ENCODE data around the gene FRRS1L.

DNA sequence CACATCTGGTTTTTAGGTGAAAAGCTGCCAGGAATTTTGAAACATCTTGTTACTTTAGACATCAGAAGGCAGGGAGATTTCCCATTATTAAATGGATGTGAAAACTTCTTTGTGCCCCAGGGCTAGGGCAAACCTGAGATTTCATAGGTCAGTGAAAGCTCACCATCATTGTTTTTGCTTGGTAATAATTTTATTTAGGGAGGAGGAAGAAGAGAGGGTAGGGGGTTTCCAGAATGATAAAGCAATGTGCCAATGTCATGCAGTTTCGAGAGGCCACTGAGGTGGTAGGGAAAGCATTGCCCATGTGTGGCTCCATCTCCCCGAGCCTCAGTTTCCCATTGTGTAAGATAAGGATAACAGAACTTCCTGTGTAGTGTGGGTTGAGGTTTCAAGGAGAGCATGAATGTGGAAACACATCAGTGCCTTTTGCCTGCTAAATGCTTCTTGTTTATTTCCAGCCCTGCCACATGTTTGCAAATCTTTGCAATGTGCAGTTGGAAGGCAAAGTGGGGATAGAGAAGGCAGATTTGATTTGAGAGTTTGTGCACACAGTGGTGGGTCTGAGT is 147.3 kb upstream of the KLF4 start:
- PRO-cap: no peak

- PRO-cap: no peak
Measured at GRCh38 chr9:107833178-107833679, 343.7 kb upstream of the KLF4 start.

- PRO-cap: no peak
Measured at GRCh38 chr9:108142498-108143235, 653.1 kb upstream of the KLF4 start.

- PRO-cap: no peak
Measured at GRCh38 chr9:108221911-108222170, 633.9 kb downstream of the ACTL7B start.

DNA sequence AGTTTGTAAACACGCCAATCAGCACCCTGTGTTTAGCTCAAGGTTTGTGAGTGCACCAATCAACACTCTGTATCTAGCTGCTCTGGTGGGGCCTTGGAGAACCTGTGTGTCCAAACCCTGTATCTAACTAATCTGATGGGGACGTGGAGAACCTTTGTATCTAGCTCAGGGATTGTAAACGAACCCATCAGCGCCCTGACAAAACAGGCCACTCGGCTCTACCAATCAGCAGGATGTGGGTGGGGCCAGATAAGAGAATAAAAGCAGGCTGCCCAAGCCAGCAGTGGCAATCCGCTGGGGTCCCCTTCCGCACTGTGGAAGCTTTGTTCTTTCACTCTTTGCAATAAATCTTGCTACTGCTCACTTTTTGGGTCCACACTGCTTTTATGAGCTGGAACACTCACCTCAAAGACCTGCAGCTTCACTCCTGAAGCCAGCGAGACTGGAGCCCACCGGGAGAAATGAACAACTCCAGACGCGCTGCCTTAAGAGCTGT is 461.6 kb downstream of the ACTL7B start:
- PRO-cap: no peak

DNA sequence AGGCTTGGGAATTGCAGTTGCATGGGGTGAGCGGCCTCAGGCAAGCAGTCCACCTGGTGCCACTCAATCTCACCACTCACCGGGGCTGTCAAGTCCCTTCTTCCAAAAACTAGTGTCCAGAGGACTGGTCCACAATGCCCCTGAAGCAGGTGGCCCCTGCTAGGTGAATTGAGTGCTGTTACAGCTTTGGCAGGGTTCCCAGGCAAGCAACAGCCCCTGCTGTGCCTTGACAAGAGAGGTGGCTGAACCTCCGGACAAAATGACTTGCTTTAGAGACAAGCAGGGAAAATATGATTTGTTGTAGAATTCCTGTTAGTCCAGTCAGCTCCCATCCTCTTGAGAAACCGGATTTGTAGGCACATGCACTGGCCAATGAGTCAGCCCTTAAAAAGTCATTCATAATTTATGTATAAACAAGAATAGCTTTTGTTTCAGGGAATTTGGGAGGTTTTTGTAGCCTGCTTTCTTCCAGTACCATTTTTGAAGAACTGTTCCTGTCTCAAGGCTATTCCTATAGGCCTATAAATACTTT is 411.2 kb downstream of the ACTL7B start:
- PRO-cap: no peak

DNA sequence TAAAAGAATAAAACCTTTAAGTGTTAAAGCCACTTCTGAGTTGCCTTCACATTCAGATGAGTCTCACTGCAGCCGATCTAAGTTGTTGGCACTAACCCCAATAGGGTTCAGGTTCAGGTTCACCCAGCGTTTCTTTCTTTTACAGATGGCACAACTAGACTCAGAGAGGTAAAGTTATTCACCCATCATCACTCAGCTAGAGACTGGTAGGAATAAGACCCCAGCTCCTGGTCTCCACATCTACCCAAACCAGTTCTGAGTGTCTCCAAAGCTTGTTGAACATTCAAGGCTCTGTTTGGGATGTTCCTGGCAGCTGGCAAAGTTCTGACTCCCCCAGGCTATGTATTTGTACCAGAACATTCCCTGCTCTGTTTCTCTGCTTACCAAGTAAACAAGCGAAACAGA is 146.0 kb downstream of the ACTL7B start:
- PRO-cap: no peak

DNA sequence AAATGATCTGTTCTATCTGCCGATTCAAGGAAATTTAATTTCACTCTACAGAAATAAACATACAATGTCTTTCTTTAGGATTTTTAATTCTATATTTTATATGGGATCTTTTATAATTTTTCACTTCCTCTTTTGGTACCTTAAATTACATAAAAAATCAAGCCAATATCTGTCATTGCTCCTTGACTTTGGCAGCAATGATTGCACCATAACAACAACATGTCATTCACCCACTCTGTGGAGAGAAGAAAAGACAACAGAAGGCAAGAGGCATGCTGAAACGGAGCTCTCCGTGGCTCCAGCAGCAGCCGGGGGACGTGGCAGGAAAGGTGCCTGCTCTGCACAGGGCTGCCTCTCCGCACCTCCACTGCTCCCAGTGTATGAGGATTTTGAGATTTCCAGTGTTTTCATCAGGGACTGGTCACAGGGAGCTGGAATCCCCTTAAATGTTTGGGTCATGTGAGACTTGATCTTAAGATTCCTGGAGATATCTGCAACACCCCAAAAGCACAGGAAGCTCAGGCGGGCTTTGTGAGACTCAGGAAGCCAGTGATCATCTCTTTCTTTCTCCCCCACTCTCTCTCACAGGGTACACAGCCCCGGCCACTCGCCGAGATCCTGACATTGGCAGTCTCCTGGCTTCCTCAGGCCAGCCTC is 74.8 kb downstream of the ACTL7B start:
- PRO-cap: no peak

- PRO-cap: no peak
Measured at GRCh38 chr9:108885546-108886394, 23.7 kb downstream of the ACTL7A start.

GRCh38 chr9:109032990-109033775 is 19.9 kb upstream of the CTNNAL1 start:
- PRO-cap: no peak

DNA sequence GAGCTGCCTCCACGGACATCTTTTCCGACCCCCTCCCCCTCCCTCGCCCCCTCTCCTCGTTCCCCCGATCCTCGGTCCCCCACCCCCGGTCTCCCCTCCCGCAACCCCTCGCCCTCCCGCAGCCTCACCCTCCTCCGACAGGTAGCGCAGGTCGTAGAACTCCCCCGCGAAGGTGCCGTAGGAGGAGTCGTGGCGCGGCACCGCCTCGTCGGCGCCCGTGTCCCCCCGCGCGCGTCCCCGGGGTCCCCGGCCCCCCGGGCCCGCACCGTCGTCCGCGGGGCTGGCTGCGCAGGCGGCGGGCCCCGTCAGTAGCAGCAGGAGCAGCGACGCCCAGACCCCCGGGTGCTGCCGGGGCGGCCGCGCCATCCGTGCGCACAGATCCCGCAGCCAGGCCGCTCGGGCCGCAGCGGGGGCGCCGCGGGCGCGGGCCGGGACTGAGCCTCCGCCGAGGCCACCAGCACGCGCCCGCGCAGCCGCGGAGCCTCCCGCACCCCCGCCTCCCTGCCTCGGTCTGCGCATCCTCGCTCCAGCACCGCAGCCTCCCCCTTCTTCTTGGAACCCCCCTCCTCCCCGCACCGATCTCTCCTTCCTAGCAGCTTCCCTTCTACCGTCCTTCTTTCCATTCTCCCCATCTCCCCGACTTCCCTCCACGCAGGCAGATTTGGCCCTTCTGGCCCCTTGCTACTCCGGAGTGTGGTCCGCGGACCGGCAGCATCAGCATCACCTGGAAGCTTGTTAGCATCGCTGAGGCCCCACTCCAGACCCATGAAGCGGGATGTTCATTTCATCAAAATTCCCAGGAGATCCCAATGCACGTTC is at the start of gene FRRS1L:
FRRS1L (minus strand) TSS at position 477 of the 819 bp plus-strand sequence.
- PRO-cap: no peak

GRCh38 chr9:109250973-109252030 is 69.6 kb downstream of the EPB41L4B start:
- PRO-cap: no peak

DNA sequence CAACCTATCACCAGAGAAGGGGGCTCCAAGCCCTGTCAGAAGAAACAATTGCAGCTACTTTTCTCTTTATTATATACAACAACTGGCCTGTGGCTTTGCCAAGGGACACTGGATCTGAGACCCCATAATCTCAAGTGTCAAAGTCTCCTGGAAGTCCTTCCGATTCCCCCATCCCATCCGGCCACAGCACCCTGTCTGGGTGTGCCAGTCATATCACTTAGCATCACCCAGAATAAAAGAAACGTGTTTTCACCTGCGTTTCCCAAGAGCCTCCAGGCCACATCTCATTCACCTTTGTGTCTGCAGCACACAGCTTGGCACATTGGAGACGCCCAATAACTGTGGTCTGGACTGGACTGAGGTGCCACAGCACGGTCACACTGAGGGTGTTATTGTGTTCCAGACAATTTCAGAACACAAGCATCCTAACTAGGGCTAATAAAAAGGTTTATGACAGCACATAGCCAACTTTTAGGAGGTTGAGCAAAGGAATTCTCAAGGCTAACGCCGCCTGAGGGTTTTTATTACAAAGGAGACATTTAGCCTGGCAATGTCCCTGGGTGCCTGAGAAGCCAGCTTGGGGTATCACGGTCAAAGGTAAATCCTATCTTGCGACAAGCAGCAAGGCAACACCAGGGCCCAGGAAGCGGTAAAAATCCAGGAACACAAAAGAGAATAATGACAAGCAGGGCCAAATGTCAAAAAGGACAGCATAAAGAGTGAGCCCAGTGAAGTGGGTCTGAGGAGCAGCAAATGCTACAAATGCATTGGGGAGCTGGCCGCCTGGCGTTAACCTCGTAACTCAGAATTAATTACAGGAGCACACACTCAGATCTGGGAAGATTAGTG is 3.5 kb downstream of the EPB41L4B start:
- PRO-cap: no peak

GRCh38 chr9:109346464-109346789 is 25.6 kb upstream of the EPB41L4B start:
- PRO-cap: no peak

DNA sequence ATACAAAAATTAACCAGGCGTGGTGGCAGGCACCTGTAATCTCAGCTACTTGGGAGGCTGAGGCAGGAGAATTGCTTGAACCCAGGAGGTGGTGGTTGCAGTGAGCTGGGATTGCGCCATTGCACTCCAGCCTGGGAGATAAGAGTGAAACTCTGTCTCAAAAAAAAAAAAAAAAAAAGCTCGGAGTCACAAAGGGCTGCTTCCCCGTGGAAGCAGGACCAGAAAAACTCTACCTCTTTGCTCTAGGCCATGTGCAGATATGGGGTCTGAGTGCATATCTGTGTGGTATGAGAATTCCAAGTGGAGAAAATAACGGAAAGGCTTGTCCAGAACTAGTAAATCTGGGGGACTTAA is 38.1 kb upstream of the EPB41L4B start:
- PRO-cap: no peak

DNA sequence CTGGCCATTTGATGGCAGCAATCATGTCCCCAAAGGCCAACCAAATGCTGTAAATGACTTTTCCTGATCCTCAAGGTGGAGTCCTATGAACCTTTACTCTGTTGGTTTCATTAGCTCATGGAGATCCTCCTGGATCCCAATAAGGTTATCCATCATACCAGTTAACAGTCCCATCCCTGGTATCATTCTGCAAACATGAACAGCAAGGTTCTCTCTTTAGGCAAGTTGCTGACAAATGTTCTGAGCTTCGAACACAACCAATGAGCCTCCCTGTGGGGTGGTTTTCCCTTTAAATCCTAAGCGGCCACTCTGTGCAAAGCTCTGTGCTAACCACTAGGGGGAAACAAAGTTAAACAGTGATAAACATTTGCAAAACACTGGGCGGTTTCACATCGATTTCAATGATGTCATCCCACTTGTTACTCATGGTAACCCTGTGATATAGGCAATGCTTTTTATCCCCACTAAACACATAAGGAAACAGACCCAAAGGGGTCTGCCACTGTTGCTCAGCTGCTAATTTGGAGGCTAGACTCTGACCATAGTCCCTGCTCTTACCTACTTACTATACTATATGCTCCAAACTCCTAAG is 57.4 kb downstream of the PTPN3 start:
- PRO-cap: no peak

DNA sequence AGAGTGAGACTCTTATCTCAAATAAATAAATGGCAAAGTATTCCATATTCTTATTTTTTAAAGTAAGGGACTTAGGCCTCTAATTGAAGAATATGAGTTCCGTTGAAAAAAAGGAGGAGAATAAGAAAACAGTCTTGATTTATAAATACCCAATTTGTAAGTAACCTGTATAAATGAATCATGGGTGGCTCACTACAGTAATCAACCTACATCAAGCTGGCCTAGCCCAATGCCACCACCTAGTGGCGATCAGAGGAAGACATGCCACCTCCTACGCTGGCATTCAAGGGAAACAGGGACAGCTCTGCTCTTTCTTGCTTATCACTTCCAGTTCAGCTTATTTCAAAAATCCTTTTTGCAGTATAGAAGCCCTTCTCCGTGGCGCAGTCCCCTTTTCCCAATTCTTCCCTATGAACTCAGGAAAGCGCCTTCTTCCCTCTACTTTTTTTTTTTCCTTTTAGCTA is 28.5 kb downstream of the PTPN3 start:
- PRO-cap: no peak

DNA sequence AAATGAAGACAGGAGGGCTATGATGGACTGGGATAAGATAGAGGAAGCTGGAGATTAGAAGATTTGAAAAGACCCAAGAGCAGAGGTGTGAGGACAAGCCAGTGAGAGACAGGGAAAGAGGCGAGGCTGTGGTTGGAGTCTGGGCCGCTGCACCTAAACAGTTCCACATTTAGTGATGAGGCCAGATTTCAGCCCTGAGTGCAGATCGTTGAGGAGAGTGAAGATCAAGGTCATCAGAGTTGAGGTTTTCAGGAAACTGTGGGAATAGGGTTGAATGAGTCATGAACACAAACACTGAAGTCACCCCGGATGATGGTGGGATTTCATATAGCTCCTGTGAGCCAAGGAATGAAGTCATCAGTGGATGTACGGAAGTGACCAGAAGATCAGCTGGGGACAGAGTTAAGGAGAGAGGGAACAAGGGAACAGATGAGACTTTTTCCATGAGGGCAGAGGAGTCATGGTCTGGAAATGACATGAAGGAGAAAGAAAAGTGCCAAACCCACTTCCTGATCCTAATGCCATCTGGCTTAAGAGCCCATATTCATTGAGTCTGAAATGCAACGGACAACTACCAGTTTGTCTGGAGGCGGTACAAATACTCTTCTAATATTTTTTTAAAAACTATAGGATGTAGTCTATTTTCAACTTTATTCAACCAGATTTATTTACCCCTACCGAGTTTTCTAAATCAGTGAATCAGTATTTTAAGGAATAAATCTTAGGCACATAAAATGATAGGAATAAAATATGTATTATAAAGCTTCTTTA is 36.5 kb downstream of the PALM2AKAP2 start:
- PRO-cap: no peak

GRCh38 chr9:110047598-110047815 is 160.5 kb downstream of the C9orf152 start:
- PRO-cap: no peak

GRCh38 chr9:110049184-110050146 is 158.5 kb downstream of the C9orf152 start:
- PRO-cap: no peak